Occipital lobe (tissue), 2 donors: ENCODE measurements around the genes TPD52L2, TCEA2, RGS19, LKAAEAR1, NPBWR2 and MYT1.

DNA sequence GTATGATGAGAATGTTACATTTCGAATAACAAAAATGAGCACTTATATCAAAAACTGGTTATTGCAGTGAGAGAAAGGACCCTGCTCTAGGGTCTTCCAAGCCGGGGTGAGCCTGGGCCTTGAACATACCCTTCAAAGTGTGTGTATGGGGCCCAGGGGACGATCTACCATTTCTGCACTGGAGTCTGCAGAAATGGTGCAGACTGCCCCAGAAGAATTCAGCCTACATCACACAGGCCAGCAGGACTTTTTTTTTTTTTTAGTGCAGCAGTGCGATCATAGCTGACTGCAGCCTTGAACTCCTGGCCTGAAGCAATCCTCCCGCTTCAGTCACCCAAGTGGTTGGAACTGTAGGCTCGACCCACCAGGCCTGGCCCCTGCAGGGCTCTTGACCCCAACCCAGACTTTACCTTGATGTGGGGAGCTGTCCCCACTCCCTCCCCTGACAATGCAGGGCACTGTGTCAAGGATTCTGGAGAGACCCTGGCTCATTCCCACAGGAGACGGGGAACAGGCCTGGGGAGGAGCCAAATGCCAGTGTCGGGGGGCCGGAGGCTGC is 3.9 kb upstream of the ABHD16B start:
- RAMPAGE, long total RNA, result no peak

GRCh38 chr20:63864794-63865748 is at the start of gene TPD52L2:
TSS of gene TPD52L2 (plus strand) at chr20:63865270.
- RAMPAGE, long total RNA, result no peak

GRCh38 chr20:63894103-63894826 is 661 bp upstream of the DNAJC5 start:
- RAMPAGE, long total RNA, result no peak

- RAMPAGE, long total RNA, result no peak
Measured at GRCh38 chr20:63935171-63935772, 20.9 kb downstream of the UCKL1 start.

DNA sequence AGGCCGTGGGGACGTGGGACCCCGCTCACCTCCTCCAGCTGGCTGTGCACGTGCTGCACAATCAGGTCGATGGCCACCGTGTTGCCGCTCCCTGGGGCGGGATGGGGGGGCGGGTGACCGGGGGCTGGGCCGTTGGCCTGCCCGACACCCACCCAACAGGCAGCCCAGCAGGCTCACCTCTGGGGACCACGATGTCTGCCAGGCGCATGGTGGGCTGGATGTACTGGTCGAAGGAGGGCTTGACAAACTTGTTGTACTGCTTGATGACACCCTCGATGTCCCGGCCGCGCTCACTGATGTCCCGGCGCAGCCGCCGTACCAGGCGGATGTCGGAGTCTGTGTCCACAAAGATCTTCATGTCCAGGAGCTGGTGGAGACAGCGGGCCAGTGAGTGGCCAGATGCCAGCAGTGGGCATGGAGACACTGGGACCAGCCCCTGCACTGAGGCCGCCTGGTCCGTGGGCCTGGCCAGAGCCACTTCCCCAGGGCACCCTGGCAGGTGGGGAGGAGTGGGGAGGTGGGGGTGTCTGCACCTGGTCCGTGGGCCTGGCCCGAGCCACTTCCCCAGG is 11.8 kb downstream of the UCKL1 start:
- RAMPAGE, long total RNA, result no peak

DNA sequence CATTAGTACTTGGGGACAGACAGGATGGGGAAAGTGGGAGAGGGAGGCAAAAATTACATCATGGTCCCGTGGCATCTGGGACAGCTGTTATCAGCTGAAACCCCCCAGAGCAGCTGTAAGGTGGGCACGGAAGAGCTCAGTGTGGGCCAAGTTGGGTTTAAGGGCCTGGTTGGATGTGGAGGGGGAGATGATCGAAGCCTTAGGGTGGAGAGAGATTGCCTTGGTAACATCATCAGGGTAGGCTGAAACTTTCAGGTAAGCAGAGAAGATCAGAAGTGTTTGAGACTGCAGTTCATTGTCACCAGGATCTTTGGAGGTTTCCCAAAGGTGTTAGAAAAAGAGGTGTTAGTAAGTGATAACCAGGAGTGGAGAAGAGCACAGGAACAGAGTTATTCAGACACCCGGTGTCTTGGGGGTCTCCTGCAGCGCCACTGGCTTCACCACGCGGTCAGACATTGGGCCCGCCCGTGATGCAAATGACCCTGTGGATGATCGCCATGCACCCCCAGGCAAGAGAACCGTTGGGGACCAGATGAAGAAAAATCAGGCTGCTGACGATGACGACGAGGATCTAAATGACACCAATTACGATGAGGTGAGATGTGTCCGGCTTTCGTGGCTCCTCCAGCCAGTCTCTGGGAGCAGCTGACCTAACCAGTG is 1.8 kb downstream of the PRPF6 start:
- RAMPAGE, long total RNA, result no peak

GRCh38 chr20:64052256-64052613 is 2.8 kb upstream of the SOX18 start:
- RAMPAGE, long total RNA, result no peak

DNA sequence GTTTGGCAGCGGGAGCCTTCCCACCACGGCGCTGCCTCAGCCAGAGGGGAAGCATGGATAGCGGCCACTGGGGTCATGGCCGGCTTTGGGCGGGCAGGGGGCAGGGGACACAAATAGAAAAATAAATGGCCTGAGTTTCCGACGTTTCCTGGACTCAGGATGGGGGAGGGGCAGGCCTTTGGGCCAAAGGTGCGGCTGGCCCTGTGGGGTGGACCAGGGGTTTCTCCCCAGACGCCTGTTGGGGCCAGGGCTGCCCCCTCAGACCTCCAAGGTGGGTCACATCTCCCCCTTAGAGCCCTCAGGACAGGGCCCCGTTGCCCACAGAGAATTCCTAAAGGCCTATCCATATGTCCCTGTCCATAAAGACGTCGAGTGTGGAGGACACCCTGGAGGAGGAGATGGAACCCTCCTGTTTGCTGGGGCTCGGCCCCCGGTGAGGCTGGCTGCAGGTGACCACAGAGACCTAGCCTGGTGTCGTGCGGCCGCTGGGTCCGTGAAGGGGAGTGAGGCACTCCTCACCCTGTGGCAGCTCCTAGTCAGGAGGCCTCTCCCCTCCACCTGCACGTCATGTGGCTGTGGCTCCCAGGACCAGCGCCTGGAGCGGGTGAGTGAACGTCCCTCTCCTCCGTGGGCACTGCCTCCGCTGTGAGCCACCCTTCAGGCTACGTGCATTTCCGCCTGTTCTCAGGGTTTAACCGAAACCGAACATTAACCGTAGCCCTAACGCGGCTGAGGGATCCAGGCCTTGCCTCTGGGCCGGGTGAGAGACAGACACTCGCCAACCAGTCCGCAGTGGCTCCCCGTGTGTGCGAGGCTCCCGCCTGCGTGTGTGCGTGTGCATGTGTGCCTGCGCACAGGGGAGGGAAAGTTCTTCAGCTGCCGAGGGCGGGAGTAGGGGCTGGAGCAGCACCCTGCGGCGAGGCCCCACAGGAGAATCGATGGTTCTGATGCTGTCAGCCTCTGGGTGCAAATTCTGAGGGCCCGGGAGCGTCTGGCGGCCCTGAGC is 6.1 kb upstream of the TCEA2 start:
- RAMPAGE, long total RNA, result no peak

- RAMPAGE, long total RNA, result no peak
Measured at GRCh38 chr20:64062813-64063473, at the start of gene TCEA2. TSS of gene TCEA2 (plus strand) at chr20:64063198.

- RAMPAGE, long total RNA, result no peak
Measured at GRCh38 chr20:64072357-64073092, 6.8 kb downstream of the RGS19 start.

DNA sequence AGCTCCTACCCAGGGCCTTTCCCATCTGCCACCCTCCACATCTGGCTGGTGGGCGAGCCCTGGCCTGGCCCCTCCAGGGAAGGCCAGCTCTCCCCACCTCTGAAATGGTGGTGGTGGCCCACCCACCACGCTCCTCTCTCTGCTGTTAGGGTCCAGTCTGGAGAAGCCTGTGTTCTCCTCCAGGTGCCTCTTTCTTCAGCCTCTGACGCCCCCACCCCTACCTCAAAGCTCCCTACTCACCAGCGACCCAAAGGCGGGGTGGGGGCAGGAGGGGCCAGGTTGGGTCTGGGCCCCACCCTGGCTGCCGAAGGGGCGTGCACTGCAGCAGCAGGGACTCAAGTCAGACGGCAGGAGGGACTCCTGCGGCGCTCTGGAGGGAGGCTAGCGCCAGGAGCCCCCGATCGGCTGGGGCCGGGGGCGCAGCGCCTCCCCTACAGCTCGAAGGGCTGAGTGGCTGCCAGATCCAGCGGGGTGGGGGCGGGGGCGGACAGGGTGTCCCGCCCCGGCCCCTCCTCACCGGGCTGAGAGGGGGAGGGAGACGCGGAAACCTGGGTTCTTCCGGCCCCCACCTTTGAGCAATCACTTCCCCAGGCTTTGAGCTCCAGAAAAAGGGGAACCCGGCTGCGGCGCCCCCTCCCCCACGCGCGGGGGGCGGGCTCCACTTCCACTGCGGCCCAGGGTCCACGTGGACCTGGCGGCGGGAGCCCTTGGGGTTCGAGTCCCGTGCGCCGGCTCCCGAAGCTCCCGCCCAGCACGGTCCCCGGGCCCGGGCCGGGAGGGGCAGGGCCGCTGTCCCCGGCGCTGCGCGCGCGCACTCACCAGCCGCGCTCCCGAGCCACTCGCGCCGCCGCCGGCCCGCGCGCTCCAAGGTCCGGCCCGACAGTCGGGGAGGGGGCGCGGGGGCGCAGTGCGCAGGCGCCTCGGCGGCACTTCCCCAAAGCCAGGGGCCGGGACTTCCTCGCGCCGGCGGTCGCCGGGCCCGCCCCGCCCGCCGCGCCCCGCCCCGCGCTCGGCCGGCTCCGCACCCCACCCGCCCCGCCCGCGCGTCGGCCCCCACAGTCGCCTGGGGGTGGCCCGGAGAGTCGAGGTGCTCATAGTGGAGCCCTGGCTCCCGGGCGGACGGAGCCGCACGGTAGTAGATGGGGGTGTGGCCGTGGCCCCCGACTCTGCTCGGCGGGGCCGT is at the start of gene RGS19:
RGS19 (minus strand) TSS at position 465 of the 1,183 bp plus-strand sequence.
- RAMPAGE, long total RNA, result no peak

GRCh38 chr20:64083220-64084462 is at the start of gene LKAAEAR1:
TSS of gene LKAAEAR1 (minus strand) at chr20:64084398.
- RAMPAGE, long total RNA, result no peak

DNA sequence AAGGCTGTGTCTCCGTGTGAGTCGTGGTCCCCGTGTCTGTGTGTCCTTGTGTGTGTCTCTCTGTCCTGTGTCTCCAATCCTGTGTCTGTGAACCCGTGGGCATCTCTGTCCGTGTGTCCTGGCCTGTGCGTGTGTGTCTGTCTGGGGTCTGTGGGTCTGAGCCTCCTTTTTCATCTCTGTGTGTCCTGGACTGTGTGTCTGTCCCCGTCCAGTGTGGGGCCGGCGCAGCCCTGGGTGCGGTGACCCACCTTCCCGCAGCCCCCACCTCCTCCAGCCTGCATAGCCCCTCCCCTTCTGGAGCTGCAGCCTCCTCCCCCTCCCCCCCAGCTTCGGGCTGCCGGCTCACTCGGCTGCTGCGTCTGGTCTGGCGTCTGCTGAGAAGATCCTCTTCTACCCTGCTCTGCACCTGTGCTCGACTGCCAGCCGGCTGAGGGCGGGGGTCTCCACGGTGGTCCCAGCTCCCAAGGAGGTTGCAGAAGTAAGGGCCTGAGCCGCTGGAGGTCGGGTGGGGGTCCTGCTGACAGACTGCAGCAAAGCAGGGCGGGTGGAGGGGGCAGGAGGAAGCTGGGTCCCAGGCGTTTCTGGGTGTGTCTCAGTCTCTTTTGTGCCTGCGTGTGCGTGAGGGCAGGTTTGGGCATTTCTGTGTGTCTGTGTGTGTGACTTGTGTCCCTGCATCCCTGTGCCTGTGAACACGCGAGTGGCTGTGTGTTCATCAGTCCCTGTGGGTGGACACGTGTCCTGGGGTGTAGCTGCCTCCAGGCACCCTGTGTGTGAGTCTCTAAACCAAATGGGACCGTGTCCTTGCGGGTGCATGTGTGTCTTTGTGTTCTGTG is 7.7 kb upstream of the LKAAEAR1 start:
- RAMPAGE, long total RNA, result start-site peak on the plus strand centred at position 352 of the sequence, 31 bp wide, 22 and 35 reads in 2 replicates

- RAMPAGE, long total RNA, result no peak
Measured at GRCh38 chr20:64107410-64107761, at the start of gene NPBWR2. TSS of gene NPBWR2 (minus strand) at chr20:64107565.

GRCh38 chr20:64163901-64164915 is at the start of gene MYT1:
TSS of gene MYT1 (plus strand) at chr20:64164452.
- RAMPAGE, long total RNA, result no peak

- RAMPAGE, long total RNA, result no peak
Measured at GRCh38 chr20:64212687-64213094, 42.9 kb upstream of the PCMTD2 start.